Metastatic Liver Carcinoma in the Adrenal Gland (tissue), 2 donors: ENCODE results near the gene DNAJA3.

DNA sequence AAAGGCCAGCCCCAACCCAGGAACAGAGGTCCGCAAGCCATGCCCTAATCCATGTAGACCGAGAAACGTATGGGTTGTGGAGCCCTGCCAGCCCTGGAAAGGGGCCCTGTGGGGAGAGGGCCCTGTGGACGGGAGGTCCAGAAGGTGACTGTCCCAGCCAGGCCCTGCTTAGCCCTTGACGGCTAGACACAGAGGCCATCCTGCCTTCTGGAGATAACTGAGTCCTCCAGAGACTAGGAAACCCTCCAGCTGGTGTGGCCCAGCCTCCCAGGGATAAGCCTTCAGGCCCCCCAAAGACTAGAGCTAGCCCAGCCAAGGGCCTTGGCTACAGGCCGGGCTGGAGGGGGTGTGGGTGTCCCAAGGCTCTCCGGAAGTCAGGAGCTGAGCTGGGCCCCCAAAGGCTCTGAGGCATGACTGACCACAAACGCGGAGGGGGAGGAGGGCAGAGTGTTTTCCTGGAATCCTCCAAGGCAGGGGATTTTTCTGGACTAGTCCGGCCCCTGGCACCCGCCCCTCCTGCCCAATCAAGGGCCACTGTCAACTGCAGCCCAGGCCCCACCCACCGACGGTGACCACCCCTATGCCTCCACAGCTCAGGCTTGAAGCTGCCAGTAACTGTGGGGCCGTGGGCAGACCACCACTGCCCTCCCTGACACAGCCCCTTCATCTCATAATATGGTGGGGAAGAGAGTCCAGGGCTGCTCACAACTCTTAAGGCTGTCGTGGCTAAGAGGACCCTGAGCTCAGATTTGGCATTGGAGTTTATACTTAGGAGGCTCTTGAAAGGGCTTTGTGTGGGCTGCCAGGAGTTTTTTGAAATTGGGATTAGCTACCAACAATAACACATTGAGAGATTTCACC is 887 bp upstream of the VASN start:
- PRO-cap, 2 experiments: no peak in any of the 2 experiments

DNA sequence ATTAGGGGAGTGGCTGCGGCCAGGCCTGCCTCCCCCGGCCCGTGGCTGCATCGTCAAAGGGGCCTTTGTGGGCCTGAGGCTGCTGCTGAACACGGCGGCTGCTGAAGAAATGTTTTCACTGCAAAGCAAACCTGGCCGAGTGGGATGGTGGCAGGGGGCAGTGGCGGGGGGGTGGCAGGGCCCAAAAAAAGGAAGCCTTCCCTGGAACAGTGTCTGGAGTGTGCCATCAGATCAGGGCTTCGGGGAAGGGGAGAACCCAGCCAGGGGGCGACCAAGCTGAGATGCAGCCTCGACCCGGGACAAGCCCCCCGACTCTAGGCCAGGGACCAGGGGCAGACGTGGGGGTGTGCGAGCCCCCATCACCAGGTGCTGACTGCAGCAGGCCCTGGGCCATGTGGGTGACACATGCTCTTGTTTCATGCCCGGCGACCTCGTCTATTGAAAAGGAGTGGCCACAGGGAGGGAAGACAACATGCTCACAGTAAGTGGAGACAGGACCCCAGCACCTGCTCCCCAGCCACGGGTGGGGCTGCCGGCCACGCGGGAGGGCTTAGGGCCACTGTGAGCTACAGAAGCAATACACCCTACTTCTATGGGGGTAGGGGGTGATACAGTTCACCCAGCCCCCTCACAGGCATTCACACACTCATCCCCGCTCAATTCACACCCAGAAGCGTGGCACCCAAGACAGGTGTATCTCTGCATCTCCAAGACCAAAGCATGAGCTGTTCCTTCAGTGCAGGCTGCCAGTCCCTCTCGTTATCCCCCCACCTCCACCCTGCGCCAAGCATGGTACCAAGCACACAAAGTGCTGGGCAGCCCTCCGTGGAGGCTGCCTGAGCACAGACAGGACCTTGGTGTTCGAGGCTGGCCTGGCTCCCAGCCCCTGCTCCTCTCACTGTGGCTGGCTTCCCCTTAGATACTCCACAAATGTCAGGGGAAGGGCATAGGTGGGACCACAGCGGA is 13.4 kb downstream of the VASN start:
- PRO-cap, 2 experiments: no peak in any of the 2 experiments

GRCh38 chr16:4401378-4401986 is 14.9 kb downstream of the CORO7 start:
- PRO-cap, 2 experiments: no peak in any of the 2 experiments

DNA sequence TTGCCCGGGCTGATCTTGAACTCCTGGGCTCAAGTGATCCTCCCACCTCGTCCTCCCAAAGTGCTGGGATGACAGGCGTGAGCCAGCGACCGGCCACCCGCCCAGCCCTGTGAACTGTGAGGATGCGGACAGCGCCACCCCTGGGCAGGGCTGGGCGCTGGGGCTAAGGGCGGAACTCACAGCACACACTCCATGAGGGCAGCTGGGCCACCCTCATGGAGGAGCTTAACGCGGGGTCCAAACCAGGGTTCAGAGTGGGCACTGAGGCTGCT is 14.0 kb downstream of the CORO7 start:
- PRO-cap, 2 experiments: no peak in any of the 2 experiments

GRCh38 chr16:4425699-4426621 is at the start of gene DNAJA3:
Gene DNAJA3 (plus strand): TSS chr16:4425868.
- PRO-cap, 2 experiments: peak in 2 of 2 experiments; most common plus-strand start chr16:4425868 (in 2); most common minus-strand start chr16:4425743 (in 1)

- PRO-cap, 2 experiments: no peak in any of the 2 experiments
Measured at GRCh38 chr16:4465749-4466589, 8.5 kb downstream of the NMRAL1 start.

- PRO-cap, 2 experiments: peak in 2 of 2 experiments; most common minus-strand start chr16:4476253 (in 1)
Measured at GRCh38 chr16:4476096-4476356, 172 bp upstream of the HMOX2 start.

DNA sequence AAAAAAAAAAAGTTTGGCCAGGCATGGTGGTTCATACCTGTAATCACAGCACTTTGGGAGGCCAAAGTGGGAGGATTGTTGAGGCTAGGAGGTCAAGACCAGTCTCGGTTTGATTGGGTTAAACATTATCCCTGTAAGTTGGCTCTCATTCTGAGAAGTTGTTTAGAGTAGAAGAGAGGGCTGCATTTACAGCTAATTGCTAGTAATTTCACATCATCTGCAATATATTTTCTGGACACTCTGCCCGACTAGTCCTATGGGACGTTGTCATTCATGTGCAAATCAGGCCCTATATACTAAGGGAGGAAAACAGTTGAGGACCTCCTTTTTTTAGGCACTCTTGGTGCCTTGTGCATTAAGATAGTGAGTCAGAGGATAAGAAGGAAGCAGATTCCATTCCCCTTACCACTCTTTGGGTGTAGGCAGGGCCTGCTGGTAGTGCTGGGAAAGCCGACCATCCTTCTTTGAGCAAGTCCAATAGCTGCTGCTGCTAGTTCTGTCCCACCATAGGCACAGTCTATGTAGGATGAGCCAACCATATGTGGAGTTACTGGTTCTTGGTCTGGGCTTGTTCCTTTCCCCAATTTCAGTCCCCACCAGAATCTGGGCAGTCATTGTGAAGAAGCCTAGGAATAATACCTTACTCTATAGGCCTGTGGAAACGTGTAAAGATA is 18.8 kb downstream of the HMOX2 start:
- PRO-cap, 2 experiments: no peak in any of the 2 experiments

GRCh38 chr16:4521807-4522879 is 16.4 kb downstream of the CDIP1 start:
- PRO-cap, 2 experiments: no peak in any of the 2 experiments

- PRO-cap, 2 experiments: no peak in any of the 2 experiments
Measured at GRCh38 chr16:4534180-4534898, 4.2 kb downstream of the CDIP1 start.

- PRO-cap, 2 experiments: peak in 2 of 2 experiments; most common plus-strand start chr16:4537939 (in 2)
Measured at GRCh38 chr16:4537131-4538164, 1.1 kb downstream of the CDIP1 start.

- PRO-cap, 2 experiments: no peak in any of the 2 experiments
Measured at GRCh38 chr16:4610519-4610790, 4.2 kb downstream of the UBALD1 start.

- PRO-cap, 2 experiments: peak in 1 of 2 experiments; most common minus-strand start chr16:4664189 (in 1)
Measured at GRCh38 chr16:4663770-4664498, 29.4 kb upstream of the NUDT16L1 start.

- PRO-cap, 2 experiments: no peak in any of the 2 experiments
Measured at GRCh38 chr16:4675671-4676404, 17.5 kb upstream of the NUDT16L1 start.

DNA sequence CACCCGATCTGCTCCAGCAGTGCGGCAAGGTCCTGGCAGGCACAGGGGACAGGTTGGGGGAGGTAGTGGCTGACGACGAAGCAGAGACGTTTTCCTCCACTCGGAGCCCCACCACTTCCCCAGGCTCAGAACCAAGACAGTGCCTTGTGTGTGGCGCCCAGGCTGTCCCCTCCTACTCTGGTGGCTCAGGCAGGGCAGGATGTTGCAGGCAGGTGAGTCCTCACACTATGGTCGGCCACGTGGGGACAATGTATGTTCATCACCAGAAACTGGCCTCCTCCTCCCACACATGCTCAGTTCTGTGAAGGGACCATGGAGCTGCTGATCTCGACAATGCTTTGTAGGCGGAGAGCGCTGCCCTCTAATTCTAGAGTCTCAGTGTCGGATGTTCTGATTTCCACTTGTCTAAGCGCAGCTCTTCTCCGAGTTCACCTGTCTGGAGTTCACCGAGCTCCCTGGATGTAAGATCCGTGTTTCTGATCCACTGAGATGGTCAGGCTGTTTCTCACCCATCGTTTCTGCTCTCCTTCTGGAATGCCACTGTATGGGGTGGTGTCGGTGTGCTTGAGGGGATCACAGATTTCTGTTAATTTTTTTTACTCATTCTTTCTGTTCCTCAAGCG is 5.9 kb downstream of the NUDT16L1 start:
- PRO-cap, 2 experiments: no peak in any of the 2 experiments

GRCh38 chr16:4733624-4733991 is 463 bp downstream of the ANKS3 start:
- PRO-cap, 2 experiments: no peak in any of the 2 experiments

DNA sequence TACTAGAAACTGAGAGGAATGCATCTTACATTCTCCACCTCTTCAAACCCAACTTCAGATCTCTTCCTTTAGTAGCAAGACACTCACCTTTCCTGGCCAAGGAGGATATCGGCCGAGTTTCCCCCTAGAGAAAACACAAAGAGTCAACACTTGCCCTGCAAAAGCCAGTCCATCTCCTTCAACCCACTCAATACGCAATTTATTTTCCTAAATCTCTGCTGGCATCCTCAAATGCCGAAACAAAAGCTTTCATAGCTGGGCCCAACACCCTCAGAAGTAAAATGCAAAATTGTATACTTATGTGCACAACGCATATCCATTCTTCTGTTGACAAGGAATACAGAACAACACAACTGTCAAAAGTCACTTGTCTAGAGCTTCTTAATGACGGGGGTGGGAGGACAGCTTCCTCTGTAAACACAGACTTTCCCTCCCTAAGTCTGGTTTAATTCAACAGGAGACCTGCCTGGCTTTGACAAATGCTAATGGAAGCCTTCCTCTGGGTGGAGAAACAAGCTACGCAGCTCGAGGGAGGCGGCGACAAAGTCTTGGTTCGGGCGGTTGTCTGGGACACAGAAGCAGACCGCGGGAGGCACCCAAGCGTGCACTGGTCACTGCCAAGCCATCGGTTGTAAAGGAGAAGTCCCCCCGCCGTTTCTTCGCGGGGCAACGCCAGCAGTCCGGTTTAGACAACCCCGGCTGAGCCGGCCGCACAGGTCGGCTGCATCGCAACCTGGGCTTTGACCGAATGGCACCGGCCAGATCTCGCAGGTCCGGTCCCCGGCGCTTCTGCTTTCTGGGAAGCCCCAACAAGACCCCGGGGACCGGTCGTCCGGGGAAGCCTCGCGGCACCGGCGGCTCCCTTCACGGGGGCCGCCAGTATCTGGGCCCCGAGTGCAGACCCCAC is 748 bp downstream of the GLYR1 start:
- PRO-cap, 2 experiments: peak in 2 of 2 experiments; most common plus-strand start position 581 of the sequence (in 2)

- PRO-cap, 2 experiments: peak in 2 of 2 experiments; most common minus-strand start chr16:4848236 (in 2)
Measured at GRCh38 chr16:4847575-4848622, 618 bp downstream of the UBN1 start.

- PRO-cap, 2 experiments: no peak in any of the 2 experiments
Measured at GRCh38 chr16:4866643-4867837, 19.8 kb downstream of the UBN1 start.

DNA sequence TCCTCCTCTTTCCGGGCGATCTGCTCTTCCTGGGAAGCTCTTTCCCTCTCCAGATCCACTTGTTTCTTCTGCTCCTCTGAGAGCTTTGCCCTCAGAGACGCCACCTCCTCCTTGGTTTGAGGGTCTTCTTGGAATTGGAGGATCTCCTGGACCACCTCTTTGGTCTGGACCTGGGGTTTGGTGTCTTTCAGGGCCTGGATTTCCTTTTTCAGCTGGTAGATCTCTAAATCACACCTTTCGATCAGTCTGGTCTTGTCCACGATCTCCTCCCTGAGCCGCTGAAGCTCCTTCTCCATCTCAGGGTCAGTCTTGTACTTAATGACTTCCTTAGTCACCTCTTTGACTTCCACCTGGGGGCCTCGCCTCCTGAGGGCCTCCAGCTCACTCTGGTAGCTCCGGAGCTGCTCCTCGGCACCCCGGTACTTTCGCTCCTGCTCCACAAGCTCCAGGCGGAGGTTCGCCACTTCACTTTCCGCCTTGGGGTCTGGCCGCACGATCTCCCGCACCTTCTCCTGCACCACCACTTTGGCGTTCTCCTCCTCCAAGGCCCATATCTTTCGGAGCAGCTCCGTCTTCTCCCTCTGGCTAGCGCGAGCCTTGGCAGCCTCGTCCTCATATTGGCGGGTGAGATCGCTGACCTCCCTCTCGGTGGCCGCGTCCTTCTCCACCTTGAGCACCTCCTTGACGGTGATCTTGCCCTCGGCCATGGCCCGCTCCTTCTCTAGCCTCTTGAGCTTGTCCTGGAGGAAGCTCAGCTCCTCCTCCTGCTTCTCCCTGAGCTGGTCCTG is 37.5 kb downstream of the UBN1 start:
- PRO-cap, 2 experiments: no peak in any of the 2 experiments